NT2/D1 (cell line): ENCODE data around the gene IQCE.

- RRBS, 2 experiments: 89 to 100% methylated on average over 3 of the region's 12 CpGs
These were observed 12.1 kb upstream of the LFNG start for GRCh38 chr7:2507487-2507775.

DNA sequence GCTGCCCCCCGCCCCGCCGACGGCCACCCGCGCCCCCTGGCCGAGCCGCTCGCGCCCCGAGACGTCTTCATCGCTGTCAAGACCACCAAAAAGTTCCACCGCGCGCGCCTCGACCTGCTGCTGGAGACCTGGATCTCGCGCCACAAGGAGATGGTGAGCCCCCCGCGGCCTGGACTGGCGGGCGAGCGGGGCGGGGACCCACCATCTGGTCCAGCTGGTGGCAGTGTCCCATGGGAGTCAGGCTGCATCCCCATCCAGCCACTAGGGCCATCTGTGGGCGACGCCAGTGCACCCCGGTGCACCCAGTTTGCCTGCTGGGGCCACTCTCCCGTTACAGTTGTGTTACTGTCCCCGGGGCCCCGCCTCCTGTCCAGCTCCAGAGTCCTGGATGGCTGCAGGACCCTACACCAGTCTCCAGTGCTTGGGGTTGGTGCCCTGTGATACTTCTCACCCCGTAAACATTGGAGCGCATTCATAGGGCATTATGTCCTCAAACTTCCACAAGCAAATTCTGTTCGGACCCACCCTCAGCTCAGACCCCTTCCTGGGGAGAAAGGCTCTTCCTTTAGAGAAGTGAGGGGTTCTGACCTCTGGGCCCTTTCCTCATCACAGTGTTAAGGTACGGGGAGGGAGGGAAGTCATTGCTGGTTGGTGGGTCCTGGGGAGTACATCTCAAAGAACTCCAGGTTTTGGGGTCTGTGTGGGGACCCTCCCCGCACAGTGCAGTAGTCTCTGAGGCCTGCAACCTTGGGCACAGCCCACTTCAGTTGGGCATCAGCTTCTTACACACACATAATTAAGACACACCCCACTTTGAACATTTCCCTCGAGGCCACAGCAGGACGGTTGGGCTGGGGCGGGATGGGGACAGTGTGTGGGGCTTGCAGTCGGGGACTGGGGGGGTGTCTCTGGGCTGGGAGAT lies 828 bp downstream of the LFNG start:
- RRBS, 2 experiments: 3 to 15% methylated on average over 3 of the region's 41 CpGs

DNA sequence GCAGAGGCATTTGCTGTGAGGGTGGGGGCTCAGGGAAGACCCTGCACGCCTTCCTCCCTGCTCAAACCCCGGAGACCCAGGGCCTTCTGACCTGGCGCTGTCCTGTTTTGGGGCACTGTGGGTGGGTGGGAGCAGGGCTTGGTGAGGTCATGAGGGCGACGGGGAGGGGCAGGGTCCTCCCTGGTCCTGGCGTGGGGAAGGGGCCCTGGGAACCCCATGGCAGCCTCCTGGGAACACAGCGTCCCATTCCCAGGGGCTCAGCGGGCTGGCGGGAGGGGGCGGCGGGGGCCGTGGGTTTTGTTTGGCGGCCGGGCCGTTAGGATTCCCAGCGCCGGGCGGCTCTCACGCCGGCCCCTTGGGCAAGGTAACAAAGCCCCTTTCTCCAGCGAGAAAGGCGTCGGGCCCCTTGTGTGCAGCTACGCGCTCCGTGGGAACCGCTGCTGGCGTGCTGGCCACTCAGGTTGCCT lies 1.5 kb downstream of the LFNG start:
- RRBS, 2 experiments: no CpG with 5 or more reads among the region's 28 CpGs

- RRBS, 2 experiments: no CpG with 5 or more reads among the region's 16 CpGs
These were observed 8.3 kb downstream of the LFNG start for GRCh38 chr7:2527603-2528590.

- RRBS, 2 experiments: 96% methylated on average over 2 to 5 of the region's 18 CpGs
These were observed 13.6 kb downstream of the BRAT1 start for GRCh38 chr7:2541679-2542099.

- RRBS, 2 experiments: 93 to 94% methylated on average over 6 of the region's 33 CpGs
These were observed 11.8 kb downstream of the BRAT1 start for GRCh38 chr7:2543434-2543968.

GRCh38 chr7:2558633-2559780 lies at the start of gene IQCE:
TSS of gene IQCE (plus strand) at chr7:2558979.
- RRBS, 2 experiments: under 1 to 1% methylated on average over 52 to 59 of the region's 111 CpGs

- RRBS, 2 experiments: no CpG with 5 or more reads among the region's 17 CpGs
These were observed 22.7 kb upstream of the TTYH3 start for GRCh38 chr7:2608920-2609656.

GRCh38 chr7:2616903-2617915 lies 14.6 kb upstream of the TTYH3 start:
- RRBS, 2 experiments: no CpG with 5 or more reads among the region's 33 CpGs

GRCh38 chr7:2628082-2628623 lies 3.6 kb upstream of the TTYH3 start:
- RRBS, 2 experiments: no CpG with 5 or more reads among the region's 12 CpGs

- RRBS, 2 experiments: 95% methylated on average over 6 of the region's 35 CpGs
These were observed 7.4 kb downstream of the TTYH3 start for GRCh38 chr7:2638854-2639823.

- RRBS, 2 experiments: no CpG with 5 or more reads among the region's 19 CpGs
These were observed 13.4 kb downstream of the TTYH3 start for GRCh38 chr7:2645019-2645719.

GRCh38 chr7:2647416-2648230 lies 15.8 kb downstream of the TTYH3 start:
- RRBS, 2 experiments: 100% methylated on average over 2 of the region's 32 CpGs; no CpG with 5 or more reads in 1 of the 2 experiments

- RRBS, 2 experiments: 79 to 84% methylated on average over 4 of the region's 14 CpGs
These were observed 27.6 kb downstream of the TTYH3 start for GRCh38 chr7:2659297-2659786.

DNA sequence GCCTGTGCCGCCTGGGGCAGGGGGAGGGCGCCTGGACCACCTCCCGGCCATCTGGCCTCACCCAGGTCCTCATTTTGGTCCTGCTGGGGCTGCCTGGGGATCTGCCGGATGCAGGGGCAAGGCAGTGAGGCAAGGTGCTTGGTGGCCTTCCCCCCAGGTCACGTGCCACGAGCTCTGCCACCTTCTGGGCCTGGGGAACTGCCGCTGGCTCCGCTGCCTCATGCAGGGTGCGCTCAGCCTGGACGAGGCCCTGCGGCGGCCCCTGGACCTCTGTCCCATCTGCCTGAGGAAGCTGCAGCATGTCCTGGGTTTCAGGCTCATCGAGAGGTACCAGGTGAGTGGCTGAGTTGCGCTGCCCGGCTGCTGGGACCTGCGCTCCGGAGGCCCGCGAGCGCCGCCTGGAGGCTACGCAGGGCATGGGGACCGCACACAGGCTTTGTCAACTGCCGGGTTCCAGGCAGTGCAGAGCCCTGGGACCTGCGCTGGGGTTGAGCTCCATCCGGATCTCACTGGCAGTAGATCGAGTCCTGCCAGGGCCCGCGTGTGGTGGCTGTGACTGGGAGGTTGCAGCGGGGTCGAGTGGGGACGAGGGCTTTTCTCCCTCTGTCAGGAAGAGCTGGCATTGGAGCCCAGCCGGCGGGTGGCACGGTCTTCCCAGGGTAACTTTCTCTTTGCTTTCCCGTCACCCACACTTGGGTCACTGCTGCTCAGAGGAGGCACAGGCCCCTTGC lies 21.6 kb downstream of the AMZ1 start:
- RRBS, 2 experiments: 9 to 13% methylated on average over 12 of the region's 36 CpGs

DNA sequence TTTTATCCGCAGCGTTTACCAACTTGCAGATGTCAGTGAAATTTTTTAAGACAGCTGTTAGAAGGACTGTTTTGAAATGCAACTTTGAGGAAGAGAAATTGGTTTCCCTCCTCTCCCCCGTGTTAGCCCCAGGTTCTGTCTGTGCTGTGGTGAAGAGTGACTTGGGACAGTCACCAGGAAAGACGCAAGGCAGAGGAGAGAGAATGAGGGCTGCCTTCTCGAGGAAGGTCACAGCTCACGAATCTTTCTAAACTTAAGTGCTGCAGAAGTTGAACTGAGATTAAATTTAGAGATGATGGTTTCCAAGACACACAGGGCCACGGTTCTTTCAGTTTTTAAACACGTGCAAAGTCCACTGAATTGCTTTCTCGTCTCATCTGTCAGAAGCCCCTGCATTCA lies 27.6 kb downstream of the AMZ1 start:
- RRBS, 2 experiments: no CpG with 5 or more reads among the region's 9 CpGs

DNA sequence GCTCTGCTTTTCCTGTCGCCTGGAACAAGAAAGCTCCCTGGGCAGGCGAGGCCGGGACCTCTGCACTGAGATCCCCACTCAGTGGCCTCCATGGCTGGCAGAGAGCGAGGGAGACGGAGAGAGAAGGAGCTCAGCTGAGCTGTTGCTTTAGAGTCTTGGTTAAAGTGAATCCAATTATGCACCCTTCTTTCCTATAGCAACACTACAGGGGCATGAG lies 75.7 kb downstream of the AMZ1 start:
- RRBS, 2 experiments: no CpG with 5 or more reads among the region's 5 CpGs

DNA sequence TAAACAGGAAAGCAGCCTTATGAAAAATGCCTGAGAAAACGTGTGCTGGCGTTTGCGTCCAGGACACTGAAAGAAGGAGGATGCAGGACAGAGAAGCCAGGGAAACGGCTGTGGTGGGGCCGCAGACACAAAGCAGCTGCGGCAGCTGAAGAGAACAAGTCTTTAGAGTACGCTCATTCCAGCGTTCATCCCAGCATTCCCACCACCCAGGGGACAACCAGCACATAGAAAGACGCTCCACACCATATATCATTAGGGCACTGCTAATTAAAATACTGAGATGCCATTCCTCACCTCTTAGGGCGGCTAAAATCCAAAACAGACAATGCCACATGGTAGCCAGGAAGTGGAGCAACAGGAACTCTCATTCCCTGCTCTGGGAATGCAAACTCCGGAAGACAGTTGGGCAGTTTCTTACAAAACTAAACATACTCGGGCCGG lies 18.4 kb downstream of the GNA12 start:
- RRBS, 2 experiments: no CpG with 5 or more reads among the region's 13 CpGs

GRCh38 chr7:2860484-2861285 lies 16.6 kb upstream of the GNA12 start:
- RRBS, 2 experiments: no CpG with 5 or more reads among the region's 22 CpGs

DNA sequence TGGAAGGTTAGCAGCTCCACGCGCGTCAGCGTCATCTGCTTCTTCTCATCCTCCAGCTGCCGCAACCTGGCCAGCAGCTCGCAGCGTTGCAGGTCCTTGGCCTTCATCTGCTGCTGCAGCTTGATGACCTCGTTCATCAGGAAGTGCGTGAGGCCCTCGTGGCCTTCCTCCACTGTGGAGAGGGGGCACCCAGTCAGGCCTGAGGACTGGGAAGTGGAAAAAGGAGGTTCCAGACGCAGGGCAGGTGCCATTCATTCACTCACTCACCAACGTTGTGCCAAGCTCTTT lies 99.4 kb downstream of the CARD11 start:
- RRBS, 2 experiments: no CpG with 5 or more reads among the region's 12 CpGs